Camera-type eye (tissue), 1 donor: ENCODE measurements around the genes PFDN4 and FAM209A.

DNA sequence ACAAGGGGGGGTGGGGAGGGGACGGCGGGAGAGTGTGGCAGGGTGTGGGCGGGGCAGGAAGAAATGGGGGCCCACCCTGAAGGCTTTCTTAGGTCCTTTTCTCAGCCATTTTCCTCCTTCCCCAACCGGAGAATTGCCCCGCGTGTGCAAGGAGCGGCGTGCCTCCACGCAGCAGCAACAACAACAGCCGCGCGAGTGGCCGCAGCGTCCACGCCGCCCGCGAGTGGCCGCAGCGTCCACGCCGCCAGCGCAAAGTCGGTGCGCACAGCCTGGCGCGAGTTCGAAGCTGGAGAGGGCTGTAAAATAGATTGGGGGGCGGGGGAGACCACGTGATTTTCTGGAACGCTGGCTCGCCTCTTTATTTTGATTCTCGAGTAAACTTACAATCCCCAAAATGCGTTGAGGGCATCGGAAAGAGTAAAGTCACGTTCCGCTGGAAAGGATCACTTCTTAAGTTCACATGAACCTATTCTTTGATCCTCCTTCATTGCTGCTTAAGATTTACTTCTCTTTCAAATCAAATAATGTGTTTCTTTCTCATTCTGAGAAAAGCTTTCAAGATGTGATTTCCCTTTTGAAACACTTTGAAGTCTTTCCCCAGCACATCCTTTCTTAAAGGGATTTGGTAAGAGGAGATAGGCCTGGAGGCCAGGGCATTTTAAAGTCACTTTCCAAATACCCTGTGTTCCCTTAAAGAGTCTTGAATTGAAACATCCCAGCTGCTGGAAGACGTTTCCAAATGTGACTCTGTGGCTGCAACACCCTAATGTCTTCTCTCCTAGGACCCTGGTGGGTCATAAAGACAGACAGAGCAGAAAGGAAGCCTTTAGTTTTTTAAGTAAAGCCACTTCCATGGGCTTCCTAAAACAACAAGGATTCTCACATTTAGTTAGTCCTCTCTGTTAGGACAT, 66.7 kb upstream of the ZNF217 start:
- RAMPAGE, long total RNA: no peak

- RAMPAGE, long total RNA: no peak
These were observed 113.1 kb upstream of the ZNF217 start for GRCh38 chr20:53706716-53707219.

- RAMPAGE, long total RNA: no peak
These were observed 114.7 kb upstream of the ZNF217 start for GRCh38 chr20:53708083-53708914.

GRCh38 chr20:53736796-53737450, 143.3 kb upstream of the ZNF217 start:
- RAMPAGE, long total RNA: no peak

GRCh38 chr20:53786575-53787381, 193.1 kb upstream of the ZNF217 start:
- RAMPAGE, long total RNA: no peak

GRCh38 chr20:53801503-53801914, 207.9 kb upstream of the ZNF217 start:
- RAMPAGE, long total RNA: no peak

DNA sequence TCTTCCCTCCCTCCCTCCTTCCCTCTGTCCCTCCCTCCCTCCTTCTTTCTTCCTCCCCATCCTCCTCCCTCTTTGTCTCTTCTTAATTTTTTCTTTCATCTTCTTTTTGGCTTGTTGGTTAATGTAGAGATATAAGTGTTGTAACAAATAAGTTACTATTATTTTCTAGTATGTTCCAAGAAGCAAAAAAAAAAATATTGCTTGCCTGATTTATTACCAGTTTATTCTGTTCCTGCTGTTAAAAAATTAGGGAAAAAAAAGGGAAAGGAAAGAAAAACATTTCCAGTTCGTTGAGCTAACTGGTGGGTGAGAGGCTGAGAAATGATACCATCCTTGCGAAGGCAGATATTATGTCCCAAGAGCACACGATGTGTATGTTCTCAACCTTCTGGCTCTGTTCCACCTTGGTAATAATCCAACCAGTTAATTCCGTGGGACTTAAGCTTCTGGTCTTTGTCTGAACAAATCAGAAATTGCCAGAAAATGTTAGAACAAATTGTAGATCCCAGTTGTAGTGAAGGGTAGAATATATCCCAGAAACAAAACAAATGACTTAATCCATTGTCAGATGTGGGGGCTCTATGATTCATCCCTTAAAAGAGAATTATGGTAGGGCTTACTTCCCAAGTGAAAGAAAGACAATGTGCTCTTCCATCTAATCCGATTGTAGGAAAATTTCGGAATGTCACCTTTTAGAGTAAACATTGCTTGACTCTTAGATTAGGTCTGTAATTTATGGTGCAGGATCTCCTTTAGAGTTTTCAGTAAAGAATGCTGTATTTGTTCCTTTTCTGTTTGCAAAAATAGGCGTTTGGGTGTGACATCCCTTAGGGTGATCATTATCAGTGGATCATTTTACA, 234.3 kb upstream of the ZNF217 start:
- RAMPAGE, long total RNA: no peak

DNA sequence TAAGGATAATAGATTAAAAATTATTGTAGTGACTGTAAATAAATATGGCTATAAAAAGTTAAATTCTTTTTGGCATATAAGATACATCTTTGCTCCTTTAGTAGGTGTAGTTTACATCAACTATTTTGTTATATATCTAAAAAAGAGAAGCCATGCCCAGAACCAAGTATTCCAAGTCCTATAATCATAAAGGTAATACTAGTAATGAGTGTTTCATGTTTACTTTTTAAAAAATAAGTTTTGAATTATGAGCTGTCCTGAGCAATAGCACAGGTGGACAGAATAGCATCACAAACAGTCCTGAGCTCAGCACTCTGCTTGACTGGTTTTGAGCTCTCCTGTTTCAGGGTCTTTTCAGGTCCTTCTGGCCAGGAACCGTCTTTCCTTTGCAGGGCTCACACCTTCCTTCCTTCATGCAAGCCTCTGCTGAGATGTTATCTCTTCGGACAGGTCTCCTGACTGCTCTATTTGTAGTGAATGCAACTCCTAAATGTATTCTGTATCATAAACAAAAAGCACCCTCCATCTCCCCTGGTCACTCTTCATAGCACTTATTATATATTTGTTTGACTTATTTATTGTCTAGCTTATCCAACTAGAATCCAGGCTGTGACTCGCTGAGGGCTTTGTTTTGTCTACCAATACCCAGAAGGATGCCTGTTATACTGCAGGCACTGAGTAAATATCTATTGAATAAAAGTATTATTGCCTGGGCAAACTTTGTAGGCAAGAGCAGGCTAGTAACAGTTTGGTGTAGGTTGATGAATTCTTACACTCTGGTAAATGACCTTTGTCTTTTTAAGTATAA, 200.0 kb downstream of the BCAS1 start:
- RAMPAGE, long total RNA: no peak

- RAMPAGE, long total RNA: no peak
These were observed 169.3 kb downstream of the BCAS1 start for GRCh38 chr20:53901029-53901597.

DNA sequence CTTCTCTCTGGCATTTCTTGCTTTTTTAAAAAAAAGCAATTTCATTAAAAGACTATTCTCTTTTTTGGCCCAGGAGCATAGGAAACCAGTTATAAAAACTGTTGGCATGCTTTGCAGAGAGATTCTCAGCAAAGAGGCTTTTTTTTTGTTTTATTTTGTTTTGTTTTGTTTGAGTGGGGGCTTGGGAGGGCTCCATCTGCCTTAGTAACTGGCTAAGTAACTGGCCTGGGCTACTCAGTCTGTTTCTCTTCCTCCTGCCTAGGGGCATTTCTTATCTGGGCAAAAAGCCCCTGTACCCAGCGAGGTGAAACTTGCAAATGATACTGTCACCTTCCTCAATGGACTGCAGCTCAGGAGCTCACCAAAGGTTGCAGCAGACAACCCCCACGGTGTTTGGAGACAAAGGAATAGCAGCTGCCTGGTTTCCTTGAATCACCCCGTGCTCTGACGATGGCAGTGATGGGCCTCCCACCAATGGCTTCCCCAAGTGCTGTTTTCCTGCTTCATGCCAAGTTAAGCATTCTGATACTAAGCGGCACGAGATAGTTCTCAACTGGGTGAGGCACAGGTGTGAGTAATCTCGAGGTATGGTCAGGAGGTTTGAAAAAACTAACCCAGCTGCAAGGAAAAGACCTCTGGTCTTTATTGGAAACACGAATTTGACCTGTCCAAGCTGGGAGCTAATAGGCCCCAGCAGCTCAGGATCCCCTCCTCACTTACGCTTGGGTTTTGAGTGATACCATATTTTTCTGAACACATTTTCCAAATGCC, 128.3 kb downstream of the BCAS1 start:
- RAMPAGE, long total RNA: no peak

GRCh38 chr20:54065564-54066160, 4.7 kb downstream of the BCAS1 start:
- RAMPAGE, long total RNA: no peak

GRCh38 chr20:54103298-54103648, 32.9 kb upstream of the BCAS1 start:
- RAMPAGE, long total RNA: no peak

- RAMPAGE, long total RNA: start-site peak on the plus strand at chr20:54208077-54208095, 393 reads
These were observed at the start of gene PFDN4 for GRCh38 chr20:54207480-54208228. Gene PFDN4, plus strand, starts transcription at chr20:54208087.

- RAMPAGE, long total RNA: no peak
These were observed 531.6 kb downstream of the DOK5 start for GRCh38 chr20:55007050-55007318.

DNA sequence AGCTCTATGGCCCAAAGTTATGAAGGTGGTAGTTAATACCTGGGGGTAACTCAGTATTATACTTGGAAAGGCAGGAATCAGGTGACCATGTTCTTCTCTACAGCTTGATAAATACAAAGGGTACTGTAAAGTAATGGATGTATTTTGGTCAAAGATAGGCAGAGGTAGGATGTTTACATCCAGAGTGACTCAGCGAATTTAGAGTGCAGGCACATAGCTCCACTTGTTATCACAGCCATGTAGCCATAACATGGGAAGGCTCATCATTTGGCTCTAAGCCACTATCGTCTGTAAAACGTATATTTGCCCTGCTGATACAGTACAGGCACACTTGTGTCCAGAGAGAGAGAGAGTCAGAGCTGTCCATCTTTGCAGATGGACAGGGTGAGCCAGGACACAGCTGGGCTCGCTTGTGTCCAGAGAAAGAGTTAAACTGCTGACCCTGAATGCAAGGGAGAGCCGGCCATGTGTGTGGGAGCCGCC, 618.9 kb downstream of the DOK5 start:
- RAMPAGE, long total RNA: no peak

DNA sequence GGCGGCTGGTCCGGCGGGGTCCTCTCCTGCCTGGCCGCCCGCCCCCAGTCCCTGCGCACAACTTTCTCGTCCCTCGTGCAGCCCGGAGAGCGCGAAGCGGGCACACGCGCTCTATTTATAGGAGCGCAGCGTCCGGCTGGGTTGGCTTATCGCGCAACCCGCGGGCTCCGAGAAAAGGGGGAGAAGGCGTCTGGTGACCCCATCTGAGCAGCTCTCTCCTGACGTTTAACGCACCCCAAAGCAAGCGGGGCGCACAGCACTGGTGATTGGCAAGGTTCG, 490 bp downstream of the CBLN4 start:
- RAMPAGE, long total RNA: no peak

- RAMPAGE, long total RNA: no peak
These were observed 9.9 kb upstream of the RTF2 start for GRCh38 chr20:56458451-56459094.

GRCh38 chr20:56524350-56524974, at the start of gene FAM209A:
Gene FAM209A, plus strand, starts transcription at chr20:56524744.
- RAMPAGE, long total RNA: no peak

- RAMPAGE, long total RNA: no peak
These were observed 21.8 kb downstream of the FAM209B start for GRCh38 chr20:56554686-56555355.

GRCh38 chr20:57074005-57074504, 192.4 kb downstream of the BMP7 start:
- RAMPAGE, long total RNA: no peak